ENCODE data around the genes HGFAC and STX18.

- PRO-cap: no peak
Observed at GRCh38 chr4:3316744-3317602, 24.2 kb downstream of the RGS12 start.

DNA sequence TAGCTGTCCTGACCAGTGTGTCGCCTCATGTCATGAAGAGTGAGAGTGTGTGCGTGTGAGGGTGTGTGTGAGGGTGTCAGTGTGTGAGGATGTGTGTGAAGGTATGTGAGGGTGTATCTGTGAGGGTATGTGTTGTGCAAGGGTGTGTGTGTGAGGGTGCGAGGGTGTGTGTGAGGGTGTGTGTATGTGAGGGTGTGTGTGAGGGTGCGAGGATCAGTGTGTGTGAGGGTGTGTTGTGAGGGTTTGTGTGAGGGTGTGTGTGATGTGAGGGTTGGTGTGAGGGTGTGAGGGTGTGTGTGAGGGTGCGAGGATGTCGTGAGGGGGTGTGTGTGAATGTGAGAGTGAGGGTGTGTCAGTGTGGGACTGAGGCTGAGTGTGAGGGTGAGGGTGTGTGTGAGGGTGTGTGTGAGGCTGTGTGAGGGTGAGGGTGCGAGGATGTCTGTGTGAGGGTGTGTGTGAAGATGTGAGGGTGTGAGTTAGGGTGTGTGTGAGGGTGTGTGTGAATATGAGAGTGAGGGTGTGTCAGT lies 69.5 kb downstream of the RGS12 start:
- PRO-cap: no peak

GRCh38 chr4:3384817-3385230 lies 56.9 kb upstream of the HGFAC start:
- PRO-cap: no peak

GRCh38 chr4:3386549-3386971 lies 55.2 kb upstream of the HGFAC start:
- PRO-cap: no peak

DNA sequence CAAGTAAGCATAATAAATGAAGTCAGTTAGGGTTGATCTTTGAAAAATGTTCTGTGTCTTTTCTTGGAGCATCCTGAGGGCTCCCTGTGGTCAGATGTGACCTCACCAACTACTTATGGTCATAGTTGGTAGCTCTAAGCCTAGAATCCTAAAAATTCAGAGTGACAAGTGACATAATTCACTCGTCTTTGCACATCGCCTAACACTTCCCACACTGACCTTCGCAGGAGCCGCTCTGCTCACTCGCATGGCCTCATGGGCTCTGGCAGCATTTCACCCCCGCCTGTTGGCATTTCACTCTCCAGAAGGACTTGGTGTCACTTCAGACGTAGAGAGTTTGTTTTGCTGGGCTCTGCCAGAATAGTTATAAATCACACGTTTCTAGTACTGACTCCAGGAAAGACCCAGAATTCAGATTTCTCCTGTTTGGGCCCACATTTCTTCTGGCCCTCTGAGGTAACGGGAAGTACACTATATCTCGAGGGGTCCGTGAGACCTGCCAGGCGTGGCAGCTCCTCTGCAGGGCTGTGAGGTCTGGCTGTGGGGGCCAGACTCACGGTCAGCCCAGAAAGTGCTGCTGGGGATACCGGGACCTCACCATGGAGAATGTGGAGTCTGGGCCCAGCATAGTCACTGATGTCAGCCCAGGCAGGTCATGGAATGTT lies 38.8 kb upstream of the HGFAC start:
- PRO-cap: no peak

DNA sequence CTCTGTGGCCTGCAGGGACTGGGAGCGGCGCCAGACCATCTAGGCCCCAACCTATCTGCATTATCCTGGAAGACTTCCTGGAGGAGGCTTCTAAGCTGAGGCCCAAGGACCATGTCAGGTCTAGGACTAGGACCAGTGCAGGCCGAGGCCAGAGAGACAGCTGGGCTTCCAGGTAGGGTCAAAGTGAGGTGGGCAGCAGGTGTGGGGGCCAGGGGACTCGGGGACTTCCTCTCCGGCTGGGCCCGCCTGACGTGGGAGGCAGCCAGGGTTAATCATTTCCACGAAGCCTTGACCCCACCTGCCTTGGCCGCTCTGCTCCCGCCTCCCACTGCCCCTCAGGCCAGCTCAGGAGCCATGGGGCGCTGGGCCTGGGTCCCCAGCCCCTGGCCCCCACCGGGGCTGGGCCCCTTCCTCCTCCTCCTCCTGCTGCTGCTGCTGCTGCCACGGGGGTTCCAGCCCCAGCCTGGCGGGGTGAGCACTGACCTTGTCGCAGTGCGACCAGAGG lies at the start of gene HGFAC:
Gene HGFAC, plus strand, starts transcription at position 321 of the 505 bp plus-strand sequence.
- PRO-cap: no peak

DNA sequence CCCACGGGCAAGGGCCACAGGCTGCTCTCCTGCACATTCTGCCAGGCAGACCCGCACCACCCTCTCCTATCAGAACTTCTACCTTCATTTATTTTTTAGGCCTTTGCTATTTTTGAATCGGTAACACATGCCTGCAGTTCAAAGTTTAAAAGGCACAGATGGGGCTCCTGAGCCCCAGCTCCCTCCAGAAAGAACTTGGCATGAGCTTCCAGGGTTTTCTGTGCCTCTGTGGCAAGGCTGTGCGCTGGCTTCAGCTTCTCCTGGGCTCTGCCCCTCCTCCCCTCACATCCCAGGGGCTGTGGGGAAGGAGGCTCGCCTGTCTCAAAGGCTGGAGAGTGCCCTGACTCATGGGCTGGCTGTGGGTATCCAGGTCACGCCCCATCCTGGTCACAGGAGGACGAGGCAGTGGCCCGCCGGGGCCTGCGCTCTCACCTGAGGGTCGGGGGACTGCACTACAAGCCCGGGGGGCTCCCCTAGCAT lies 18.1 kb downstream of the LRPAP1 start:
- PRO-cap: no peak

DNA sequence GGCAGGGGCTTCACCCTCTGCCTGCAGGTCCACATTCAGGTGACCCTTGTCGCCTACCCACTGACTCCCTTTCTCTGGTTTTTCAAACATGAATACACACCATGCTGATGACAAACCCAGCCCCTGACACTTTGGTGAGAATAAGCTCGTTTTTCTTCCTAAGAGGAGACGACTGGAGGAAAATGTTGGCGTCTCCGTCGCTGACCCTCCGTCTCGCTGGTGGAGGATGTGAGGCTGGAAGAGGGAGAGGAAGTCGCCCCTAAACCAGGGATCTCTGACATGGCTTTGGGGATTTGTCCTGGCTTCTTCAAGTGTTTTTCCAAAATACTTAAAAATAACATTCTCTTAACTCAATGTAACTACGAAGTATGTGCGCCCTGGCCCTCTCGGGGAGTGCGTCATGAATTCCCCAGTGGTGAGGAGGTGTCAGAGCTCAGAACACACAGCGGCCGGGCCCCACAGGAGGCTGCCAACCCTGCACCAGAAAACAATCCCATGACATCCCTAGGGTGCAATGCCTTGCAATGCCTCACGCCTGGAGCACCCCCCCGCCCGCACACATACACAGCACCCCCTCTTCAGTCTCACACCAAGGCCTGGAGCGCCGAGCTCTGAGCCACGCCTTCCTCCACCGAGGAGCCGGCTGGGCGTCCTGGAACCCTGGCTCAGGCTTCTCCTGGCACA lies 108.5 kb upstream of the ADRA2C start:
- PRO-cap: no peak

- PRO-cap: no peak
Observed at GRCh38 chr4:3707898-3708641, 58.1 kb upstream of the ADRA2C start.

DNA sequence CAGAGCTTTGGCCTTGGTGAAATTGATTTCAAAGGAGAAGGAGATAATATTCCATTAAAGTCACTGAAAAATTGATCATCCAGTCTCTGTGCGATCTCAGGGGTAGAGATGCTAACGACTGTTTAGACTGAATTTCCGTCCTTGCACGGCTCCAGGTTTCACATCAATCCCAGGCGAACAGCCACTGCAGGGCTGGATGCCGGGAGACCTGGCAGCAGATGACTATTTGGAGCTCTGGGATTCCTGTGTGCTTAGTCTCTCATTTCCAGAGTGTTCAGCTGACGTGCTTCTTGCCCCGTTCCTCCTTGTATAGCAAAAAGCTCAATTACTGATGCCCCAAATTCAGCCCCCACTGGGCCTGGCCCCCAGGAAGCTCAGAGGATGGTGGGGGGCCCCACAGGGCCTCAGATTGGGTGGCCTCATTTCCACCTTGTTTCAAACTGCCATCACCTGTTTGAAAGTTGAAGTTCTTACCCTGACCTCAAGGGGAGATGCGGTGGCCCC lies 36.6 kb upstream of the ADRA2C start:
- PRO-cap: no peak

DNA sequence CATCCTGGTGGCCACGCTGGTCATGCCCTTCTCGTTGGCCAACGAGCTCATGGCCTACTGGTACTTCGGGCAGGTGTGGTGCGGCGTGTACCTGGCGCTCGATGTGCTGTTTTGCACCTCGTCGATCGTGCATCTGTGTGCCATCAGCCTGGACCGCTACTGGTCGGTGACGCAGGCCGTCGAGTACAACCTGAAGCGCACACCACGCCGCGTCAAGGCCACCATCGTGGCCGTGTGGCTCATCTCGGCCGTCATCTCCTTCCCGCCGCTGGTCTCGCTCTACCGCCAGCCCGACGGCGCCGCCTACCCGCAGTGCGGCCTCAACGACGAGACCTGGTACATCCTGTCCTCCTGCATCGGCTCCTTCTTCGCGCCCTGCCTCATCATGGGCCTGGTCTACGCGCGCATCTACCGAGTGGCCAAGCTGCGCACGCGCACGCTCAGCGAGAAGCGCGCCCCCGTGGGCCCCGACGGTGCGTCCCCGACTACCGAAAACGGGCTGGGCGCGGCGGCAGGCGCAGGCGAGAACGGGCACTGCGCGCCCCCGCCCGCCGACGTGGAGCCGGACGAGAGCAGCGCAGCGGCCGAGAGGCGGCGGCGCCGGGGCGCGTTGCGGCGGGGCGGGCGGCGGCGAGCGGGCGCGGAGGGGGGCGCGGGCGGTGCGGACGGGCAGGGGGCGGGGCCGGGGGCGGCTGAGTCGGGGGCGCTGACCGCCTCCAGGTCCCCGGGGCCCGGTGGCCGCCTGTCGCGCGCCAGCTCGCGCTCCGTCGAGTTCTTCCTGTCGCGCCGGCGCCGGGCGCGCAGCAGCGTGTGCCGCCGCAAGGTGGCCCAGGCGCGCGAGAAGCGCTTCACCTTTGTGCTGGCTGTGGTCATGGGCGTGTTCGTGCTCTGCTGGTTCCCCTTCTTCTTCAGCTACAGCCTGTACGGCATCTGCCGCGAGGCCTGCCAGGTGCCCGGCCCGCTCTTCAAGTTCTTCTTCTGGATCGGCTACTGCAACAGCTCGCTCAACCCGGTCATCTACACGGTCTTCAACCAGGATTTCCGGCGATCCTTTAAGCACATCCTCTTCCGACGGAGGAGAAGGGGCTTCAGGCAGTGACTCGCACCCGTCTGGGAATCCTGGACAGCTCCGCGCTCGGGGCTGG lies 1.1 kb downstream of the ADRA2C start:
- PRO-cap: unidirectional peak, minus-strand start at position 236 of the sequence

DNA sequence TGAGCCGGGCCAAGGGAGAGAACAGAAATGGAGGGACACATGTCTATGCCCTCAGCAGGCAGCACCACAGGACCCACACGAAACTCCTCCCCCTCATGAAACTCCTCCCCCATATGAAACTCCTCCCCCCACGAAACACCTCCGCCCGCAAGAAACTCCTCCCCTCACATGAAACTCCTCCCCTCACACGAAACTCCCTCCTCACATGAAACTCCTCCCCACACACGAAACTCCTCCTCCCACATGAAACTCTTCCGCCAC lies 14.9 kb downstream of the ADRA2C start:
- PRO-cap: no peak

DNA sequence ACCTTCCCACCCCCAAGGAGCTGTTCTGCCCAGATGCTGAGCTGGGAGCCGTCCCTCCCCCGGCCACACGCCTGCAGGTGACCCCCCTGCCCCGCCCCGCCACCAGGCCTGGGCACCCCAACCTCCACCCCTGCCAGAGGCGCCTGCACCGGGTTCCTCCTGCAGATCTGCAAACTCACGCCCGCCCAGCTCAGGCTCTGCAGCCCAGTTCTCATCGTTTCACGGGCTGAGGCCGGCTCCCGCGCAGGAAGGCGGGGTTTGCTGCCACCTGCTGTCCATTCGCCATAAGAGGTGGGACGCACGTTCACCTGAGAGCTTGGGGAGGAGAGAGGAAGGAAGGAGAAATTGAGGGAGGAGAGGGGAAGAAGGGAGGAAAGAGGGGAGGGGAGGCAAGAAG lies 114.3 kb downstream of the ADRA2C start:
- PRO-cap: no peak

- PRO-cap: no peak
Observed at GRCh38 chr4:4073481-4074006, 153.2 kb downstream of the OTOP1 start.

GRCh38 chr4:4273284-4273816 lies 16.6 kb downstream of the LYAR start:
- PRO-cap: no peak

DNA sequence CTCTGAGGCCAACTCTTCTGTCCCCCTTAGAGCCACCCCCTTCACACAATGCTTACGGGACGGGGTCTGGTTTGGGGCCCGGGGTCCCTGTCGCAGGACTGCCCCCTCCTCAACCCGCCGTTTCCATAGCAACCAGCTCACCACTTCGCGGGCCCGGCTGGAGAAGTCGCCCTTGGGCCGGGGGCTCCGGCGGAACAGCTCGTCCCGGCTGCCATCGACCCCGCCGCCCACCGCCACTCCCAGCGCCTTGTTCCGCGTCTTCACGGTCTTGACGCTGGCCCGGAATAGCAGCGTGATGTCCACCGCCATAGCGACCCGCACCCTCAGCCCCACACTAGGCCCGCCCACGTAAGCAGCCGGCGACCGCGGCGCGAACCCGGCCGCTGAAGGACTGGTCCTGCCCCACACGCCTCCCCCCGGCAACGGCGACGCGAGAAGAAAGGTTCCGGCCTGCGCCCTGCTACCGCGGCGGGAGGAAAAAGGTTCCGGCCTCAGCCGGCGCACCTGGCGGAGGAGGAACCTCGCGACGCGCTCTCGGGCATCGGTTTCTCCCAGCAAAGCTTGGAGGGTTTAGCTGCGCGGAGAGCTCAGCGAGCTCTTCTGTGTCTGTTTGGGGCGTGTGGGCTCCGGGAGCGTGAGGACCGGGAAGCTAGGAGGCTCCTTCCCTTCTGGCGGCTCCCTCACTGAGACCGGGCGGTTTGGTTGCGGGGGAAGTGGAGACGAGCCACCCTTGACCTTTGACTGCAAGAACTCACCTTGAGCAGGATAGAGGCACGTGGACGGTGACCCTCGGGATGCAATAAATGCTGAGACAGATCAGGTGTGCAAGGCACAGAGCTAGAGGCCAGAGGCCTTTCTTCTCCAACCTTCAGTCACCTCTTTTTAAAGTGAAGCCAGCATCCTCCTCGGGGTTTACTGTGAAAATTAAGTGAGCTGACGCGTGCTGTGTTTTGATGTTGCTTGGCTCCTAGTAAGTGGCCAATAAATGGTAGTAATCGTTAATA lies at the start of gene STX18:
Gene STX18, minus strand, starts transcription at position 393 of the 1,004 bp plus-strand sequence.
- PRO-cap: bidirectional peak, plus-strand start at position 494 of the sequence, minus-strand start at position 393 of the sequence

DNA sequence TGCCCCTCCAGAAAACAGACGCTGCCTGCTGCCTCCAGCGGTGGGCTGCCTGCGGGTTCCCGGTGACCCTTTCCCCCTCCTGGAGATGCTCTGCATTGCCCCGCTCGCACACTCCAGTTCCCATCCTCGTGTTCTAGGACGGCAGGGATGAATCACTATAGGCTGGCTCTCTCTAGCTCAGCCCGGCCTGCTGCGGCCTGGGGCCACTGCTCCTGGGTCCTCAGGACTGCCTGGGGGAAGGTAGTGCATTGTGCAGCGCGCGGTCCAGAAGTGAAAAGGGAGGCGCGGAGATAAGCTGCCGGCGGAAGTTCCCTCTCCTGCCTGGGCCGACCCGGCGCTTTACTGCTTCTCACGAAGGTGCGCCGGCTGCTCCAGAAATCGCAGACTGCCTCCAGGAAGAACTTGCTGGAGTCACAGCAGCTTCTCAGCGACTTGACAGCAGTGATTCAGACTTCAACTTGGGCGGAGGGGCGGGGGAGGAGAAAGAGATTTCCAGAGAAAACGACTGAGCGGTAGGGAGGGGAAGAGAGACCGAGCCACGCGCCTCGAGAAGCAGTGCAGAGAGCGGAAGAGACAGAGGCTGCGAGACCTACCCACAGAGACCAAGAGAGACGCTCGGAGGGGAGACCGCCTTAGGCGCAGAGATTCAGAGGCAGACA lies 6.7 kb upstream of the MSX1 start:
- PRO-cap: no peak

DNA sequence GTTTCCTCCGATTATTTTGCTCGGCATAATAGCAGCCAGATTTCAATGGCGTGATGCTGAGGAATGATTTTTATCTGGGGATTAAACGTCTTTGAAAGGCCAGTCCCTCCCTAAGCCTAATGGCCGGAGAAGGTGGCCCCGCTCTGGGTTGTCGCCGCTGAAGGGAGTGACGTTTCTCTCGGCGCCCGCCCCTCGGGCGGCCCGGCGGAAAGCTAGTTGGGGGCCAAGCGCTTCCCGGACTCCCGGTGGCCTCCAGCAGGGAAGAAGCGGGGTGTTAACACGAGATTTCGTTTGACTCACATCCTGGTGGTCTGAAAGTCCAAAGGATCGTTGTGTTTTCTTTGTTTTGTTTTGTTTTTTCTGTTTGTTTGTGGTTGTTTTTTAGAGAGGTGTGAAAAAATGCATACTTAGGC lies 1.7 kb downstream of the MSX1 start:
- PRO-cap: bidirectional peak, plus-strand start at position 230 of the sequence, minus-strand start outside the sequence

GRCh38 chr4:4959620-4960130 lies 59.6 kb downstream of the CYTL1 start:
- PRO-cap: no peak

- PRO-cap: no peak
Observed at GRCh38 chr4:5443947-5444470, 264.4 kb downstream of the EVC2 start.